HT-29 (cell line): ENCODE measurements around a stretch of chr4.

- RAMPAGE, long total RNA, result no peak
Observed at GRCh38 chr4:10077347-10077840, 39.2 kb downstream of the WDR1 start.

- RAMPAGE, long total RNA, result no peak
Observed at GRCh38 chr4:10110701-10111709, 5.6 kb downstream of the WDR1 start.

DNA sequence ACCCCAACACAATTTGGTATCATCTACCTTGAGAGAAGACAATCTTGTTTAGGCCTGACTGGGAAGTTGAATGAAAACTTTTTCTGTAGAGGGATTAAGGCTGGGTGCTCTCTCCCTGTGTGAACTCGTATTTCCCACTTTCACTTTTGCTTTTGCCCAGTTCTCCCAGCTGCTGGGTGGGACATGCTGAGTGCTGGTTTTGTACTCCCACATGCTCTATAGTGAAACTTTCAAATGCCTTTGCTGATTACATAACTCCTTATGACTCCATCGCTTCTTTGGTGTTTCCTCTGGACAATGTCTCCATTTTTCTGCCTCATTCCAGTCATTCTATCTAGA, 100.6 kb downstream of the CLNK start:
- RAMPAGE, long total RNA, result no peak

GRCh38 chr4:11480567-11481187, 52.0 kb upstream of the HS3ST1 start:
- RAMPAGE, long total RNA, result no peak

DNA sequence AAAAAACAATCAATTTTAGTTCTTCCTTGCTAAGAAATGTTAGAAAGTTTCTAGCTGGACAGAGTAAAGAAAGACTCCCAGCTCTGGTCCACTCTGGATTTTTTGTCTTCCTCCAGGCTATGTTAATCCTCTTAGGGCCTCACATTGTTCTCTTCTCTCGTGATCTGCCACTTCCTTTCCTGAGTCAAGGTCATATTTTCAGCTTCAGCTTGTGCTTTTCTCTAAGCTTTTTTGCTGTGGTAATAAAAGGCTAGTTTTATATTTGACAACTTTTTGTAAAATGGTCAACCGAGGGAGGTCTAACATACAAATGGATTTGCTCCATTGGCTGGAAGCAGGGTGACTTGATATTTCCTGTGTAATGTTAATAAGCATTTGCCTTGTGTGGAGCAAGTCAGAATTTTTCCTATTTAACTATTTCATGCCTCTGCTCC, 239.7 kb downstream of the RAB28 start:
- RAMPAGE, long total RNA, result no peak

DNA sequence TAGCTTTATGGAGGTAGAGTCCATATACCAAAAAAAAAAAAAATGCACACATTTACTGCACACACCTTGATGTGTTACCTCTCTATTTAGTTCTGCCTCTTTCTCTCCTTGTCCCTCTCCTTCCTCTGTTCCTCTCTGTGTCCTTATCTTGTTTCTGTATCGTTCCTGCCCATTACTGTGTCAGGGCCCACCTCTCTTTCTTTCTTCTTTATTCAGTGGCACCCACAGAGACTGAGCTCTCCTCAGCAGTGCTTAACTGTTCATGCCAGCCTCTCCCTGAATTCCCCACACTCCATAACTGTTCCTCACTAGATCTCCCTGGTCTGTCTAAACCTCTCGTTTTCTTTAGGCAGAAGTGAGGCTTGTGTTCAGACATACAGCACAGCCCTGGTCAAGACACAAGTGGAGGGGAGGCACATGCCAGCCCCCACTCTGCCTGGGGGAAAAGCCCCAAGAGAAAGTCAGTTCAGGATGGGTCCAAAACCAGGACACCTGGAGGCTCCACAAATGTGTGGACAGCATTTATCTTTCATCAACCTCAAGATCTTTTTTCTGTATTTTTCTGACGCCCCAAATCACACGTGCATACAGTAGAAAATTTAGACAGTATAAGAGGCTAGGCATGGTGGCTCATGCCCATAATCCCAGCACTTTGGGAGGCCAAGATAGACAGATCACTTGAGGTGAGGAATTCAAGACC, 203.0 kb downstream of the RAB28 start:
- RAMPAGE, long total RNA, result no peak

GRCh38 chr4:13298537-13299040, 185.6 kb downstream of the RAB28 start:
- RAMPAGE, long total RNA, result no peak

DNA sequence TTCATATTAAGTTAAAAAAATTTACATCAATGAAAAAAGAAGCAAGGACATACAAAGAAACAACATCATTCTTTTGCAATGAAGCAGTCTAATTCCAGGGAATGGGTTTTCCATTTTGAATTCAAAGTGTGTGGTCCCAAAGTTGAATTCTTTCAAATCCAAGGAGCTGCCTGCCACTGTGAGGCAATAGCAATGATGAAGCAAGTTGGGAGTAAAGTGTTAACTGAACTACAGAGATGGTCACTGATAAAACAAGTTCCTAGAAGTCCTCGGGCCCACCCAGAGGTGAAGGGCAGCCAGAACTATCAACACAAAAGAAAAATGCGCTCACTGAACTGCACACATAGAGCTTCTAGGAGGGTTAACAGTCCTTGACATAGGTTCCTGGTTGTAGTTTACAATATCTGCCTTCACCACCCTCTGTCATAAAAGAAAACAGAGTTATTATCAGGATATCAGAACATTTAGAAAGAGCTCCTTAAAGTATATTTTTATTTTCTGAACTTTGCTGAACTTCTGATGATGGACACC, 115.8 kb downstream of the RAB28 start:
- RAMPAGE, long total RNA, result no peak

DNA sequence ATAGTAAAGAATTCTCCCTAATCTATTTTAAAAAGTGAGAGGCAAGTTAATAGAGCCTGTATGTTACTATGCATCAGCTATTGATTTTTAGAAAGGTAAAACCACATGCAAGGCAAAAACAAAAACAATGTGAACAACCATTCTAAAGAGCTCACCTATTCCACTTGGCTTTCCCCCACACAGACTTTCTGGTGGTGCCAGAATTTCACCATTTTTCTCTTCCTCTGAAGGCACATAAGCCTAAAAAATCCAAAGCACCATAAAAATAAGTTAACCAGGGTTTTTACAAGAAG, 31.9 kb downstream of the BOD1L1 start:
- RAMPAGE, long total RNA, result no peak

DNA sequence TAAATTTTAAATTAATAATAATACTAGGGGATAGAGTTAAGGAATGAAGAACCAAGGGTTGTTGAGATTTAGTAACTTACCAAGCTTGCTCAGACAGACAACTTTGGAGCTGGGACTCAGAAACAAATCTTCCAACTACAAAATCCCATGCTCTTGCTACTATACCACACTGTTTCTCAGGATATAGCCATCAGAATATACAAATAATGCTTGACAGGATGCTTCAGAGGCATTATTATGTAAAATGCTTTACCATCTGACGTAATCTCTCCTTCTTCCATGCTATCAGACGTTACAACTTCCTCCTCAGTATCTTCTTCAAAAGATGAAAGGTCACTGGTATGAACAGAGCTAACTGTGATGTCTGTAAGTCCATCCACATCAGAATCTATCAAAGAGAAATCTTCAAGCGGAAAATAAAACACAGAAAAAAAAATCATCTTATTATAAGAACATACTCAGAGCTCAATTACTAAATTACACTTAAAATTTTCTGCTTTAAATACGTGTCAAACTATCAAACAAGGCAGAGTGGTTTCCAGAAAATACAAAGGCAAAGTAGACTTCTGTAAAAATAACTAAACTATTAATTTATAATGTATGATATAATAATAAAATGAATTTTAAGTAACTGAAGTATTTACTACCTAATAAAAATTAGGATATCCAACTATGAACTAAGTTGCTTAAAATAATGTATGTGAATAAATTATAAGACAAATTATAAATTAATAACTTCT, 14.1 kb downstream of the BOD1L1 start:
- RAMPAGE, long total RNA, result no peak

GRCh38 chr4:13614079-13615008, 13.2 kb downstream of the BOD1L1 start:
- RAMPAGE, long total RNA, result no peak

- RAMPAGE, long total RNA, result no peak
Observed at GRCh38 chr4:13626549-13627009, 946 bp downstream of the BOD1L1 start.

- RAMPAGE, long total RNA, result no peak
Observed at GRCh38 chr4:13627942-13628503, 498 bp upstream of the BOD1L1 start.

DNA sequence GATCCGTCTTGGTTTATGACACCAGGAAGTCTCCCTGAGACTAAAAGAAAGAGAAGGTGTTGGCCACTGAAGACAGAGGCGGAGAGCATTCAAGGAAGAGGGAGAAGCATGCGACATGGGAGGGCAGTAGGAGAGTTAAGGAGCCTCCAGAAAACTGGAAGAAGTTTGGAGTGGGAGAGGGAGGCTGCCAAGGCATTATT, 178.0 kb upstream of the CPEB2 start:
- RAMPAGE, long total RNA, result no peak

DNA sequence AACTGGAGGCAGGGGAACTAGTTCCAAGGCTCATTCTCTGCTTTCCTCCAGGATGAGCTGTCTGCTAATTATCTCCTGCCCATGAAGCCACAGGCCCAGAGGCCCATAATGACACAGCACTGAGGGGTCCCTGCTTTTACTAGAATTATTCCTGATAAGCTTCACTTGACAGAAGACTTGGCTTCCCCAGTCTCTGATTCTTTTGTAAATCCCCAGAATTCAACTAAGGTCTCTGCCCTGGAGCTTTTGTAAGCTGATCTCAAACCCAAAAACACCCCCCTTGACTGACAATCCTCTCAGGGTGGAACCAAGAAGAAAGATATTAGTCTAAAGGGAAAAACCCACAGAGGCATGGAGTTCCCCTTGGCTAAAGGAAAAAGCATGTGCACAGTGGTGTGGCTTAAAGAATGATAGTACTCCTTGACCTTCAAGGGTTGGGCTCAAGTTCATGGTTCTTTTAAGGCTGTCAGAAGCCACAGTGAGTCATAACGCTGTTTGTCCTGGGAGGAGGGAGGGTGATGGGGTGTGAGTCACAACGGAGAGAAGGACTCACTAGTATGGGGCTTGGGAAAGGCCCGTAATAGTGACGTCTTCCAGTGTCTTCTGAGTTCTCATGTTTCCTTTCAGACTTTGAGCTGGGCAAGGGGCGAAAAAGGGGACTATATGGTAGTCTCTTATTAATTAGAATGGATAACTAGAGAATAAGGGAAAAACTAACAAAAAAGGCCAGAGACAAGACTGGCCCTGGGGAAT, 146.0 kb upstream of the CPEB2 start:
- RAMPAGE, long total RNA, result no peak

- RAMPAGE, long total RNA, result no peak
Observed at GRCh38 chr4:15428483-15428871, 644 bp downstream of the C1QTNF7 start.

- RAMPAGE, long total RNA, result no peak
Observed at GRCh38 chr4:15478559-15479133, 9.0 kb downstream of the CC2D2A start.

GRCh38 chr4:15840509-15840861, 62.4 kb downstream of the CD38 start:
- RAMPAGE, long total RNA, result no peak

- RAMPAGE, long total RNA, result no peak
Observed at GRCh38 chr4:16032063-16032897, 51.5 kb downstream of the PROM1 start.

DNA sequence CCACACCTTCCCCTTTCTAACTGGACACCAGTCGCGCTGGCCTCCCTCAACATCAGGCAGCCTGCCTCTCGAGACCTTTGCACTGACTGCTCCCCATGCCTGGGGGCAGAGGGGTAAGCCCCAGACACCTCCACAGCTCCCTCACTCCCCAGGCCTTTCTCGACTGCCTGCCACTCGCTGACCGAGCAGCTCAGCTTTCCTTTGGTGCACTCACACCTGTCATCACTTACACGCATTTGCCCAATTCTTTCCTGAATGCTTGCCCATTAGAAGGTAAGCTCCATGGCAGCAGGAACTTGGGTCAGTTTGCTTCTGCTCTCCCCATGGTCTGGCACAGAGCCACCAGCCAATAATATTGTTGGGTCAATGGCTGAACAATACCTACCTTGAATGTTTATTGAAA, 32.2 kb upstream of the PROM1 start:
- RAMPAGE, long total RNA, result no peak